Renal cortical epithelial cell (primary cell): ENCODE measurements around a stretch of chr1.

- RRBS: 6% methylated on average over 10 of the region's 21 CpGs
Observed at GRCh38 chr1:18957236-18957562, 723 bp upstream of the IFFO2 start.

GRCh38 chr1:19003532-19003891 is 47.0 kb upstream of the IFFO2 start:
- RRBS: no CpG with 5 or more reads among the region's 5 CpGs

DNA sequence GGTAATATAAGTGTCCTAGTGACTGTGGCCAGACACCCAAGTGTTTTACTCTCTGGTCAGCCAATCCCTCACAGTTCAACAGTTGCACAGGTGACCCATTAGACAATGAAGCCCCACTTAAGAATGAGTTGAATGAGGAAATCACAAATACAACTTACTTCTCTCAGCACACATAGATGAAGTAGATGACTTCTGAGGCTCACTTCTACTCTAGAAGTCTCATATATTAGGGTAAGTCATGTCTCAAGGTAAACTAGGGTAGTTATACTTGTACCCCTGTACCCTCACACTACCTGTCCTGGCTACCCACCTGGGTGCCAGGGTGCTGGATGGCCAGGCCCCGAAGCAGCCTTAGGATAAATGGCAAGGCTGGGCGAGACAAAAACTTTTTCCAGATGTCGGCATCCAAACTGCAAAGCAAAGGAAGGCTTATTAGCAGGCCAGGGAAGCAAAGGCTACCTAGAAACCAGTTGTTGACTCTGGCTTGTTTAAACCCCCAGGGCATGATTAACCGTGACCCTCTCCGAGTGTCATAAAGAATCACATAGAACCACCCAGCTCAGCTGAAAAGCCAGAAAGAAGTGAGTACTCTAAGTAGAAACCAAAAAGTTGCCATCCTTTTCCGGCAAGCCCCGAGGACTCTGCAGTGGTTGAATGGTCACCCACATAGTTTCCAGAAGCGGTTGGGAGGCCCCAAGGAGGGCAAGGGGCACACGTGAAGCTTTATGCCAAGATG is 117.4 kb downstream of the UBR4 start:
- RRBS: no CpG with 5 or more reads among the region's 9 CpGs

DNA sequence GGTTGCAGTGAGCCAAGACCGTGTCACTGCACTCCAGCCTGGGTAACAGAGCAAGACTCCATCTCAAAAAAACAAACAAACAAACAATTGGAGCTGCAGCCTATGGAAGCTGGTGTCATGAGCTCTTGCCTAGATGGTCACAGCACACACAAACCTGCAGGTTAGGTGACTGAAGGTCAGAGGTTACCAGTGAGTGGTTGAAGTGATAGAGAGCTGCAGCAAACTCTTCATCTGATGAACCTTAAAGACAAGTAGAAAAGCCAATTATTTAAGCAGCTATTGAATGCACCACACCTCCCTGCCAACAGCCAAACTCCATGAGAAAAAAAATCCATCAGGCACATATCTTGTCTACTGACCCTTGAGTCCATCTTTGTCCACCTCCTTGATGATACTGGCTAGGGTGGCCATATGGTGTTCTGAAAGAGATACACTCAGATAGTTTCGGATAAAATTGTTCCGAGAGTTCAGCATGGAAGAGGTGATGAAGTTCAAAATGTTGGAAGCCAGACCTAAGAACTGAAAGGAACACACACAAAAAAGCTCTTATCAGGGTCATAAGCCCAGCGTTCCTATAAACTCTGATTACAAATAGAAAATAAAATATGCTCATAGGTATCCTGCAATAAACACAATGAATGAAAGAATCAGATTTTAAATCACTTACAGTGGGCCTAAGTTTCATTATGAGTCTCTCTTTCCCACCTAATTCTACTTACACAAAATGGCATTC is 26.2 kb downstream of the UBR4 start:
- RRBS: no CpG with 5 or more reads among the region's 4 CpGs

DNA sequence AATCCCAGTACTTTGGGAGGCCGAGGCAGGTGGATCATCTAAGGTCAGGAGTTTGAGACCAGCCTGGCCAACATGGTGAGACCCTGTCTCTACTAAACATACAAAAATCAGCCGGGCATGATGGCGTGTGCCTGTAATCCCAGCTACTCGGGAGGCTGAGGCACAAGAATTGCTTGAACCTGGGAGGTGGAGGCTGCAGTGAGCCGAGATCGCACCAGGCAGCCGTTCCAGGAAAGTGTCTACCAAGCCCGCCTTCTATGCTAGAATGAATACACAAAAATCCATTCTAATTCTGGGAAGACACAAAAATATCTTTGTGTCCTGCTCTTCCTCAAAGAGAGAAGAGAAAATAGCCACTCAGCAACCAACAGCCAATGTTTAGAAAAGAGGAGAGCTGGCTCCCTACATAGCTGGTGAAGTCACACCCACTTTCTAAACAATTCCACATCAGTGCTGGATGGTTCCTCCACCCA is 19.3 kb downstream of the EMC1 start:
- RRBS: no CpG with 5 or more reads among the region's 8 CpGs

- RRBS: 86% methylated on average over 2 of the region's 23 CpGs
Observed at GRCh38 chr1:19260003-19261217, 8.8 kb downstream of the MRTO4 start.

DNA sequence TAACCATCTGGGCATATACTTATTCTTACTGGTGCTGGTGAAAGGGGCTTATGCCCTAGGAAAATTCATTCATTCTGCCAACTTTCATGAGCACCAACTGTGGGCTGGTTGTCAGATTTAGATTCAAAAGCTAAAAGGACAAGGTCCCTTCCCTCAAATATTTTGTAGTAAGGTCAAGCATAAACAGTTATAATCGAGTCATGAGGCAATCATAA is 18.1 kb downstream of the MRTO4 start:
- RRBS: no CpG with 5 or more reads among the region's 1 CpG

DNA sequence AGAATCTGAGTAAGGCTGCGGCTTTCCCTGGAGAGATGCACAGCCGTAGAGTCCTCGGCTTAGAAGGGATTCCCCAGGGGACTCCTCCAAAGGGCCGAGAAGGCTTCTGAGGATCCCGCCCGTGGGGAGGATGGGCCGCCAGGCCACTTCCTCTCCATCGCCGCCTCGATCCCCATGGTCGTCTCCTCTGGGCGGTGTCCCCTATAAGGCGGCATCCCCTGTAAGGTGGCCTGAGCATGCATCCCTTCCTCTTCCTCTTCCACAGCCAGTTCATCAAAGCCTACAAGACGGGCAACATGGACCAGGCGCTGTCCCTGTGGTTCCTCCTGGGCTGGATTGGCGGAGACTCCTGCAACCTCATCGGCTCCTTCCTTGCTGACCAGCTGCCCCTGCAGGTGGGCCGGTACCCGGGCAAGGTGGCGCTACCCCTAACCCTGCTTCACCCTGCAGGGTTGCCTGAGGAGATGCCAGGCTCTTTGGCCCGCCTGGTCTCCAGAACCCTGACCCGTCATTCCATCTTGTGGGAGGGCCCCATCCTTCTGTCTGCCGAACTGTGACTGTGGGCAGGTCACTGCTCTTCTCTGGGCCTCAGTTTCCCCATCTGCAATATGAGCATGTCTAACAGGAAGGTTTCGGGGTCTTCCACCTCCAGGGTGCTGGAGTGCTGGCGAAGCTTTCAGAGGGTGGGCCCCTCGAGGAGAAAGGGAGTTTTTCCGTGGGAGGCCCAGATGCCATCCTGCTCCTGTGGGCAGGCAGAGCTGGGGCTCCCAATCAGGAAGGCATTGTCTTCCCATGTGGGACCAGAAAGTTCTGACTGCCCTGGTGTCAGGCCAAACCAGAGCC is 12.5 kb downstream of the SLC66A1 start:
- RRBS: no CpG with 5 or more reads among the region's 27 CpGs

- RRBS: 77% methylated on average over 5 of the region's 32 CpGs
Observed at GRCh38 chr1:19338869-19339725, 27.0 kb downstream of the SLC66A1 start.

GRCh38 chr1:19390227-19390663 is 78.1 kb downstream of the SLC66A1 start:
- RRBS: no CpG with 5 or more reads among the region's 12 CpGs

DNA sequence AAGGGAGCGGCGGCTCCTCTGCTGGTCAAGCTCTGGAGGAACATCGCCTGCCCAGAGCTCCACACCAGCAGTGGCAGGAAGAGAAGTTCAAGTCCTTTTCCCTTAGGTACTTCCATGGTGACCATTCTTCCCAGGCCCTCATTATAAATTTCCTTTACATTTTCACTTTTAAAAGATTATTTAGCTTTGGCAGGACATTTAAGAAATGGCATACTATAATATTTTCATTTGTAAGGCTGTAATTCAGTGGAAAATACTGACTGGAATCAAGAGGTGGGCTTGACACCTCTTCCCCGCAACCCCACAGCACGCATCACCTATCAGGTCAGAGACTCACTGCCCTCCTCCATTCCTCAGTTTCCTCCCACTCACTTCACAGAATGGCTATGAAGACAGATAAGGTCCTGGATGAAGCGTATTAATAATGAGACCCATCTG is 74.7 kb downstream of the CAPZB start:
- RRBS: no CpG with 5 or more reads among the region's 6 CpGs

- RRBS: no CpG with 5 or more reads among the region's 10 CpGs
Observed at GRCh38 chr1:19445719-19446289, 39.5 kb downstream of the CAPZB start.

DNA sequence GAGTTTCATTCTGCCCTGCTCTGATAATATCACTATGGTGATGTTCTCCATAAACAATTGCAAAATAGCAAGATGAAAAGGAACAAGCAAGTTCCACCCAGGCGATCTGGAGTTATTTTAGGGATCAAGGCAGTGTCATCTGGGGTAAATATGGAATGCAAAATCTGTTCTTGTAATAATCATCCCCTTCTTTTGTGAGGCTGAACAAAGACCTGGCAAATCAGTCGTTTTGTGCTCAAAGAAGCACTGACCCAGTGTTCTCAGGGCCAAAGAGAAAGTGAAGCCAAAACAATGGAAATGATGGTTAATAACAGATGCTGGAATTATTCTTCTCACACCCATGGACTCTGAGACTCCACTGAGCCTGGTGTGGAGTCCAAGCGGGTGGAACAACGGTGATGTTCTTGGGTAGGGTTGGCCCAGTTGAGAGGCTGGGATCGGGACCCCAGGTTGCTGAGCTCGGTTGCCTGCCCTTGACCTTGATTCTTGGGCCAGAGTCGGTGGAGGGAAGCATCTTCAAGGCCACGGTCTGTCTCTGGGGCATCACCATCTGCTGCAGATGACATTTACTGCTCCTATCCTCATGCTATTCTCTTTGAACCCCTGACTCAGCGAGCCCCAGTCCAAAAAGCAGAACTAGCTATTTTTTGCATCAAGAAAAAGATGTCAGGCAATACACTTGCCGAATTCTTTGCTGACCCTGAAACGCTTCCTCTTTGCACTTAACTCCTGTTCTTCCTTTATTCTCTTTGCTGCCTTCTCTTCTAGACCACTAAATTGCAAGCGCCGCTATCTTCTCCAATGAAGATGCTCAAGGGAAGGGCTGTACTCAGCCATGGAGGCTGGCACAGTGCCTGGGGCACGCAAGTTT is 20.2 kb upstream of the CAPZB start:
- RRBS: no CpG with 5 or more reads among the region's 14 CpGs

GRCh38 chr1:19529550-19530158 is 44.3 kb upstream of the CAPZB start:
- RRBS: no CpG with 5 or more reads among the region's 9 CpGs

GRCh38 chr1:19604722-19605488 is 8.1 kb downstream of the MICOS10 start:
- RRBS: no CpG with 5 or more reads among the region's 3 CpGs

DNA sequence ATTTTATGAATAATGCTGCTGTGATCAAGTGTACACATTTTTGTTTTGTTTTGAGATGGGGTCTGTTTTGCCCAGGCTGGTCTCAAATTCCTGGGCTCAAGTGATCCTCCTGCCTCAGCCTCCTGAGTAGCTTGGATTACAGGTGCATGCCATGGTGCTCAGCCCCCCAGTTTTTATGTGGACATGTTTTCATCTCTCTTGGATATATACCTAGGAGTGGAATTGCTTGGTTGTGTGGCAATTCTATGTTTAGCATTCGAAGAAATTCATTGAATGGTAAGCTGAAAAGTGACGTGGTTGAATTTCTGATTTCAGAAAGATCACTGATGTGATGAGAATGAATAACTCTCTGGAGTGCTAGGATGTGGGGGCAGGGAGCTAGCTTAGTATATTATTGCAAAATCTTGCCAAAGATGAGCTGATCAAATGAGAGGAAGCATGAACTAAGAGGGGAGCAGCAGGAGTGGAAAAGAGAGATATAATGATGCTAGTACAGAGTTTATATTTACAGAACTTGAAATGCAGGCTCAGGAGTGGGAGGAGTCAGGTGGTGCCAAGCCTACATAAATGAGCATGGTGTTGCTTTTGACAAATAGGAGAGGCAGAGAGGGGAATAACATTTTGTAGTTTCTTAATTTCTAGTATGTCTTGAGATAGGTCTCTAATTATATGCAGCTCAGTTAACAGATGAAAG is 9.1 kb downstream of the MICOS10 start:
- RRBS: no CpG with 5 or more reads among the region's 2 CpGs

- RRBS: 95% methylated on average over 2 of the region's 35 CpGs
Observed at GRCh38 chr1:19647324-19648469, 3.6 kb downstream of the NBL1 start.

- RRBS: no CpG with 5 or more reads among the region's 5 CpGs
Observed at GRCh38 chr1:19682325-19682851, 17.7 kb downstream of the HTR6 start.

- RRBS: no CpG with 5 or more reads among the region's 4 CpGs
Observed at GRCh38 chr1:19764894-19765135, 34.9 kb downstream of the TMCO4 start.

- RRBS: no CpG with 5 or more reads among the region's 9 CpGs
Observed at GRCh38 chr1:19771243-19771740, 28.4 kb downstream of the TMCO4 start.